AG08470 (cell line): Measurements from ENCODE around the genes PTGFRN and TENT5C.

DNA sequence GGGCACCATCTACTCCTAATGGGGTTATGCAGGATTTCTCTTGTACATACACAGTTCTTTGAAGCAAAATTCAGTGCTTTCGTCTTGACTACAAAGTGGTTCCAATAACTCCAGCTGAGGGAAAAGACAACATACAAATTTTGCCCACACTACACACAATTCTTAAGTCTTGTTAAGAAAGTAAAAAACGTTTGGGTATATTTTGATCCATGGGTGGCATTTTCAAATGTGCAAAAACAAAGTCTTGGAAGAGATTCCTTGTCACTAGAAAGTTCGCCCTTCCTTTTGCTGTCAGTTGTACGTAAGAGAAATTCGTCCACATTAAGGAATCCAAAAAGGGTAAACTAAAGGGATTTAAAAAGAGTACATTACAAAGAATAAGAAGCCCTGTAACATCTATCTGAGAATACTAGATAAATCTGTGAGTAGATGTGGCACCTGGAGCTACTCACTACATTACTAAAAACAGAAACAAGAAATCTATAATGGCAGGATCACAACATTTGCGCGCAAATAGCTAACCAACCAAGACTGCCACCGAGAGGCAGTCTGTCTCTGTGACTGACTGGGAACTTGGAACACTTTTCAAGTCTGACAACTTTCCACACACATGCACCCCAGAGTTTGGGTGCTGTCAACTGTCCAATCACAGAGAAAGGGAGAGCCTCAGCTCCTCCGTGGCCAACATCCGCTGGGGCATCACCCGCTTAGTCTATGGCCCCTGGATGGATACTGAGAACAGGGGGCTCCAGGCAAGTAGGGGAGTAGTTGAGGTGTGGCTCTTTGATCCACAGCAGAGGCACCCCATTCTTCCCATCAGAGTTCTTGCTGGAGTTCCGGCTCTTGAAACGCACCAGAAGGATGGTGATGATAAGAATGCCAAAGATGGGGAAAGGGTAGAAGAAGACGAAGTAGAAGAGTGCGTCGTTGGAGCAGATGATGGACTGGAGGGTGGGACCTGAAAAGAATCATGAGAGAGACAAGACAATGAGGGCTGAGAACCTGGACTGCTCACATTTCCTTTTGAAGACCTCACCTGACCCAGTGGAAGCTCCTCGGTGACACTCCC, 6.1 kb upstream of the CD58 start:
- RRBS: no CpG with 5 or more reads among the region's 17 CpGs

GRCh38 chr1:116579413-116579902, 8.6 kb upstream of the CD58 start:
- RRBS: 44% methylated on average over 2 of the region's 20 CpGs

GRCh38 chr1:116598611-116598818, 27.7 kb upstream of the CD58 start:
- RRBS: no CpG with 5 or more reads among the region's 4 CpGs

DNA sequence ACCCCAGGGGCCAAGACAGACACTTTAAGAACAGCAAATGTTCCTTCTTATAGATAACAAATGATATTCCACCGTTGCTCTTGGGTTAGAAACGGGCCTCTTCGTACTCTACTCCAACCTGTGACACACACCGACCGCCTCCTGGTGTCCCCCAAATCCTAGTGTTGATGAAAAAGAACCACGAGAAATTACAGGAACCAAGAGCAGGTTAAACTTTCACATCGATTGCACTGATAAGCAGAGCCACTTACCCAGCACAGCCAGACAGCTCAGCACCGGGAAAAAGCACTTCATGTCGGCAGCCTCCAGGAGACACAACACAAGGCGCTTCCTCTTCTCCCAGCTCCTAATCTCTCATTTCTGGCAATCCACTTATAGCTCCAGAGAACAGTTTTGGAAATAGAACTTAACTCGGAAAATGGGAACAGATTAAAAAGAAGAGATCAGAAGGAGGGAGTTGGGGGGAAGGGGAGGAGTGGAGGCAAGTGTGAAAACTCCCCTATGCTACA, 1.4 kb downstream of the IGSF3 start:
- RRBS: no CpG with 5 or more reads among the region's 11 CpGs

- RRBS: no CpG with 5 or more reads among the region's 4 CpGs
These were observed 20.1 kb upstream of the IGSF3 start for GRCh38 chr1:116687651-116688074.

- RRBS: no CpG with 5 or more reads among the region's 2 CpGs
These were observed 42.8 kb upstream of the IGSF3 start for GRCh38 chr1:116710238-116710727.

DNA sequence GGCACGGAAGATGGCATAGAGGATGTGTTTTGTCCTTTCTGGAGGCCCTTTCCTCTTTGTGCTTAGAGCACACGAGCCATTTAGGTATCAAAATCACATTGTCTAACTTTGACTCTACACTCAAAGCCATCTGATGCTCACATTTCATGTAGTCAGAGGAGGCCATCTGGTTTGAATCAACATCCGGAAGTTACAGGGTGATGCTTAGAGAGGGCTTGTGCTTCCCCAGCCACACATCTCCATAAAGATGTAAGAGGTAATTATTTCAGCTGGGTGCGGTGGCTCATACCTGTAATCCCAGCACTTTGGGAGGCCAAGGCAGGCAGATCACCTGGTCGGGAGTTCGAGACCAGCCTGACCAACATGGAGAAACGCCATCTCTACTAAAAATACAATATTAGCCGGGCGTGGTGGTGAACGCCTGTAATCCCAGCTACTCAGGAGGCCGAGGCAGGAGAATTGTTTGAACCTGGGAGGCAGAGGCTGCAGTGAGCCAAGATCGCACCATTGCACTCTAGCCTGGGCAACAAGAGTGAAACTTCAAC, 12.9 kb downstream of the CD2 start:
- RRBS: no CpG with 5 or more reads among the region's 12 CpGs

DNA sequence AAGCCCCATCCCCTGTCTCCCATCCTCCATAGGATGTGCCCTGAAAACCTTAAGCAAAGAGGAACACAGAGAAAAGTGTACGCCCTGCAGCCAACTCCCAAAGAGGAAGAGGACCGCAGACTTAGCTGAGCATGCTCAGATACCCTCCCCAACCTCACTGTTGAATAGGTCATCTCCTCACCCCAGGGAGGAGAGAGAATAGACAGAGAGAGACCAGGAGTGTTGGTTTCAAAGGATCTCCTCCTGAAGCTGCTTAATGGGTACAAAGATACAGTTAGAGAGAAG, 50.5 kb downstream of the CD2 start:
- RRBS: no CpG with 5 or more reads among the region's 2 CpGs

DNA sequence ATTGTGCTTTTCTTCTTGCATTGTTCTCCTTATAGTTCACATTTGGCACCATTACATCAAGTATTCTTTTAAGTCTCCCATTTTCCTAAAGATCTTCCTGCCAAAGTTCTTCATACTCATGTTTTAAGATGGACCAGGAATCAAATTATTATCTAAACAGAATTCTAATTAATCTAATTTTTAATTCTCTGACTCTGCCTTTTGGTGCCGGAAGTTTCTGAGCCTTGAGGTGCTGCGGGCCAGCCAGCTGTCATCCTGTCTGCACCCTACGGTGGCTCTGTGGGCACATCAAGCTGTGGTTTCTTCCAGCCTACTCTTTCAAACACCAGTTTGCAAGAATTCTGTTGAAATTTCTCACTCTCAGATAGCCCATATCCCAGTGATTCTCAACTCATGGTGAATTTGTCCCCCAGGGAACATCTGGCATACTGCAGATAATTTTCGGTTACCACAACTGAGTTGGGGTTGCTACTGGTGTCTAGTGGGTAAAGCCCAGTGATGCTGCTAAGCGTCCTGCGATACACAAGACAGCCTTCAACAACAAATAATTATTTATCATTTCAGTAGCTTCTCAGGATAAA, 62.2 kb downstream of the CD2 start:
- RRBS: no CpG with 5 or more reads among the region's 6 CpGs

GRCh38 chr1:116909428-116910317, at the start of gene PTGFRN:
Gene PTGFRN (plus strand): TSS chr1:116909916.
- RRBS: 1% methylated on average over 22 of the region's 78 CpGs

DNA sequence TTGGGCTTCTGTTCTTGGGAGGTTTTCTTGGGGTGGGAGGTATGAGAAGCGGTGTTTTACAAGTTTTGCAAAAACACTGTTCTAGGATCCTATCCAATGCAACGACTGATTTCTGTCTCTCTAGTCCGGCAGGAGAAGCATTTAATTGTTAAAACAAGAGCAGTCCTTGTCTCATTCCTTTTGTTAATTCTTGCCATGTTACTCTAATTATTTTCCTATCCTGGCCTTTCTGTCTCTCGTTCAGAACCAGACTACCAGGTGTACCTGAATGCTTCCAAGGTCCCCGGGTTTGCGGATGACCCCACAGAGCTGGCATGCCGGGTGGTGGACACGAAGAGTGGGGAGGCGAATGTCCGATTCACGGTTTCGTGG, 40.6 kb upstream of the CD101 start:
- RRBS: 93% methylated on average over 6 of the region's 12 CpGs

GRCh38 chr1:116982164-116982954, 19.2 kb upstream of the CD101 start:
- RRBS: 100% methylated on average over 1 of the region's 9 CpGs

GRCh38 chr1:117051297-117052160, 8.6 kb upstream of the TTF2 start:
- RRBS: no CpG with 5 or more reads among the region's 11 CpGs

DNA sequence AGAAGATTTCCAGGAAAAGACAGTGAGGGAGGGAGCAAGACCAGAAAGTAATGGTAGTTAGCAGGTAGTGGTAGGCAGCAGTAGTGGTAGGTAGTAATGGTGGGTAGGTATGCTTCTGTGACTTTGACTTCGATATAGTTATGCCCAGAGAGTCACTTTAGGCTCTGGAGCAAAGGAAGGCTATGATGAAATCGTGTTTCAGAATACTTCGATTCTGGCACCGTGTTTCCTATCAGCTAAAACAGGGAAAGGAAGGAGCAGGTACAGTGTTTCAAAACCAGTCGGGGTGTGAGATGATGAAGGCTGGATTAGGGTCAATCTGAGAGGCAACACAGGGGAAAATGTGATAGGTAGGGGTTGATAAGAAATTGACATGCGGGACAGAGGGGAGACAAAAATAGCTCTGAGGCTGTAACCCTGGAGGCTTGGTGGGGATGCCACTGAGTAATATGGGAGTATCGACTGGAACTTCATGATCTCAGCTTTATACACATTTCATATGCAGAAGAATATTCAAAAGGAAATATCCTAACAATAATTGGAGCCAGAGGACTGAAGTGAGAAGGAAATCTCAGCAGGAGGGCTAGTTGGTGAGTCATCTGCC, 25.2 kb upstream of the TRIM45 start:
- RRBS: no CpG with 5 or more reads among the region's 7 CpGs

DNA sequence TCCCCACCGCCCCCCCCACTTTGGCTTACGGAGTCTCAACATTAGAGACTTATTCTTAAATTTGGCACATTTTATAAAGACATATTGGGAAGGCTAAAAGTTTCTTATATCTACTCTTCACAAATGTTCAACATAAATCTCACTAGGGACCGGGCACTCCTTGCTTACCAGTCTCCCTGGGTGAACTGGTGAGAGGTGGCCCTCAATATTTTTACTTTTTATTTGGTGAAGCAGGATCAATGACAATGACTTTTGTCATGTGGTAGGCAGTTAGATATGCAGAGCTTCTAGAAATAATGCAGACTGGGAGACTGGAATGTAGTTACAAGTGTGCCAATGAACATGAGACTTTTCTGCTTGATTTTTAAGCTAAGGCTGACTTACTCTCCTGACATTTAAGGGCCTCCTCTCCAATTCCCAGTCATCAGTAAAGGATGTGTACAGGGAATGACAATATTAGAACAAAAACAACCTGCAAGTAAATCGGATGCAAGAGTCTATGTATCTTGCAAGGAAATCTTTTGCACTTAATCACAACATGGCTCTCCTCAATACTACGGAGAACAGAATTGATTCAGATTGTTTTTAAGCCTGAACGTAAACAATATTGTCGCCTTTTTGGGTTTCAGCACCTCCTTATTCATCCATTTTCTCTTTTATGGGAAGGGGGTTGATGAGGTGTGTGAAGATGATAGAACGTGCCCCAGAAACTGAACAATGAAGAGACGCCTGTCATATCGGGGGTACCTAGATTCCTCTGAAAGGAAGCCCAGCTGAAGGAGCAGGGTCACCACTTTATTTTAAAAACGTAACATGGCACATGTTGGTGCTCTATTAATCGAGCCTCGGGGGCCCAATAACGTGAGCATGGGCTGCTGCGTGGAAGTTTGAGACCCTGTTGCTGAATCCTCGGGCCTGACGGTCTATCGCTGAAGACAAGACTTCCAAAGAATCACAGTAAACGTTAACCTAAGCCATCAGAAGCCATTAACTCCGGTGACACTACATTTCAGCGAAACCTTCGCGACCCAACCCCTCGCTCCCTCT, 1.4 kb upstream of the MAN1A2 start:
- RRBS: 4% methylated on average over 4 of the region's 24 CpGs

GRCh38 chr1:117541054-117541428, 64.8 kb upstream of the TENT5C start:
- RRBS: no CpG with 5 or more reads among the region's 5 CpGs

GRCh38 chr1:117591311-117591804, 14.5 kb upstream of the TENT5C start:
- RRBS: no CpG with 5 or more reads among the region's 3 CpGs

- RRBS: 3% methylated on average over 5 of the region's 39 CpGs
These were observed 597 bp upstream of the TENT5C start for GRCh38 chr1:117605030-117605872.

DNA sequence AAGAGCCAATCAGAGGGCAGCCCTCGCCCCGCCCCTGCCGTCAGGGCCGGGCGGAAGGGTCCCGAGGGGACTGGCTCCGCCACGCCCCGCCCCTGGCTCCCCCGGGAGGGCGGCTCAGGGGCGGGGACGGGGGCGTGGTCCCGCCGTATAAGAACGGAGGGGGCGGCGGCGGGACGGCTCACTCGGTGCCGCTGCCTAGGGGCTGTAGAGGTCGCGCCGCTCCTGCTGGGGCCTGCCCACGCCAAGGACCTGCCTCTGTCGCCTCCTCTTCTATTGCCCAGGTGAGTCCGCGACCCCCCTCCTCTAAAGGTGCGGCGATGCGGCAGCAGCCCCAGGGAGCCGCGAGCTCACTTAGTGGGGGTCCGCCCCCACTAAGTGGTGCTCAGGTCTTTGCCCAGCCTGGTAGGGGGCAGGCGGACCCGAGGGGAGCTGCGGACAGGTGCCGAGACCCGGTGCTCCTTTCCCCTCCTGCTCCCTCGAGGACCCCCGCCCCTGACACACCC, at the start of gene TENT5C:
Gene TENT5C, plus strand, starts transcription at position 176 of the 503 bp plus-strand sequence.
- RRBS: under 1% methylated on average over 7 of the region's 43 CpGs

DNA sequence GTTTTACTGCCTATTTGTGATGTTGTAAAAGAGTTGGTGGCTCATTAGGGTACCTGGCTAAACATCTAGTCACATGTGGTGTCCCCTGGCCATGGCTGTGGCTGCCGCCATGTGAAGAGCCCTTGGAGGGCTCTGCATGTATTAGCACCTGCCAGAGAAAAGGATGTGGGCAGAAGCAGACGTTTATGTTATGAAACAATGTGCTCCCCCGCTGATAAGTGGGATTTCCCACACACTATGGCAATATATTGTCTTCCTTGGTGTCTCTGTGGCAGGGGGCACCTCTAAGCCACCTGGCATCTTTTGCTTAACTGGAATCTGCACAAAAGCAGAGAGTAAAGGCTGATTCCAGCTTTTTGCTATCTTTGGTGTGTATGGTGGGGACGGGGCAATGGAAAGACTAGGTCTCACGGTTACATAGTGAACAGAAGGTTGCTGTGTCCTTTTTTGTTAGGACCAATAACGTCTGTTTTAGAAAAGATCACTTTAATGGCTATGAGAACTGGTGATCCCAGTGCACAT, 9.7 kb downstream of the TENT5C start:
- RRBS: no CpG with 5 or more reads among the region's 6 CpGs